Progenitor cell of endocrine pancreas (in vitro differentiated cells): ENCODE measurements around a stretch of chr10.

DNA sequence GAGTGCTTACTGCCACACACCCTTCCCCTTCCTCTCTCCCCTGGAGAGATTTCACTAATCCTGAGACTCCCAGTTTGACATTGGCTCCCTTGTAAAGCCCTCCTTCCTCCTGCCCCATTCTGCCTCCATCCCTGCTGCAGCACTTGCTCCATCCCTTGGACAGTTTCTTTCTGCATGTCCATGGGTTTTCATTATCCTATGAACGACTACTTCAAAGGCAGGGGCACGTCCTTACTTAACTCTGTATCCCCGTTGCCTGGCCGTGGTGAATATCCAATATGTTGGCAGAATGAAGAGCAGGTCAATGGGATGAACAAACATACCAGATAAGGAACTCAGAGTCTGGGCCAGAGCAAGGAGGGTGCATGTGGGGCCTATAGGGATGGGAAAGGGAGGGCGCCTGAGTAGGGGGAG, 255.0 kb upstream of the ZMIZ1 start:
- PRO-cap: no peak

GRCh38 chr10:78972364-78973105, 96.2 kb upstream of the ZMIZ1 start:
- PRO-cap: no peak

GRCh38 chr10:78977719-78978488, 90.9 kb upstream of the ZMIZ1 start:
- PRO-cap: no peak

GRCh38 chr10:79023026-79023812, 45.5 kb upstream of the ZMIZ1 start:
- PRO-cap: no peak

DNA sequence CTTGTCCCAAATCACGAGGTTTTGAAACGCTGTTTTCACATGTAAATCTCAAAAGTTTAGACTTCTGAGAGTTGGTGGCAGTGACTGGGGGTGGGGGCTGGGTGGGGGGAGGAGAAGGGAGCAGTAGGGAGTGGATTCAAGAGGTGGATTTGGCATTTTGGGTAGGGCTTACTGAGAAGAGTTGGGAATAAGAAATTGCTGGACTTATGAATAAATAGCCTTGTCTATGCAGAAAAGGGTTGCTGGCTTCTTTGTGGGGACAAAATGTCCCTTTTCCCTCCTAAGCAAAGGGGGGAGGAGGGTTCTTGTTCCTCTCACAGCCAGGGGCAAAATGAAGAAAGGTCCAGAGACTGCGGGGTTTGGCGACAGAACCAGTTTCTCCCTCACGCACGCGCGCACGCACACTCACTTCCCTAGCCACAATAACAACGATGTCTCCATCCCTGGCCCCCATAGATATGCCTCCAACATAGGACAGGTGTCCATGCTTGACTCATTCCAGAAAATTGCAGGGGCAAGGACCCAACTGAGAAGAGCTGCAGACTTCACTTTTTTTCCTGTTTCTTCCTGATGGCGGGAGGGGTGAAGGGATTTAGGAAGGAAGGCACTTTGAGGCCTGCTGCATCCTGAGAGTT, 3.2 kb downstream of the ZMIZ1 start:
- PRO-cap: no peak

- PRO-cap: no peak
Measured at GRCh38 chr10:79079593-79080049, 10.9 kb downstream of the ZMIZ1 start.

GRCh38 chr10:79097320-79097654, 28.5 kb downstream of the ZMIZ1 start:
- PRO-cap: no peak

DNA sequence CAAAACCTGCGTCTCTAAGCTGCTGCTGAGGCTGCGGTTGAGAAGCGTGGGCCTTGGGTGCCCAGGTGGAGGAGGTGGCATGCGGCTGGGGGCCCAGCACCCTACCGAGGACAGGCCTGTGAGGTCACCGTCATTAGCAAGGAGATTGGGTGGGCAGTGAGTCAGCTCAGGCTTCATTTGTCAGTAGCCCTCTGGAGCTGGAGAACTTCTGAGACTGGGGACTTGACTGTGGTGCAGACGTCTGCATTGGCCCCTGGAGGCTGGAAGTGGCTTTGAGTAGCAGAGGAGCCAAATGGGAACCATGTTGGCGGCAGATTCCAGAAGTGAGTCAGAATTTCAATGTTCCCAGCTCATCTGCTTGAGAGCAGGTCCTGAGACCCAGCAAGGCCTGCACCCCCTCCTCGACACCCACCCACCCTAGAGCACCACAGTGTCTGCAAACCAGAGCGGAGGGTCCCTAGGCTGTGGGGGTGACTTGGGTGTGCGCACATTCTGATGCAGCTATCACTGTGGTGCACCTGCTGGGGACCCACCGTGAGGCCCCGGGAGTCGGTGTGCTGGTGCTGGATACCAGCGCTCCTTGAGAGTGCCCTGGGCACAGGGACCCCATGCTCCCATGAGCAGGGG, 30.1 kb downstream of the ZMIZ1 start:
- PRO-cap: no peak

- PRO-cap: no peak
Measured at GRCh38 chr10:79159149-79159622, 90.4 kb downstream of the ZMIZ1 start.

GRCh38 chr10:79180490-79181338, 111.9 kb downstream of the ZMIZ1 start:
- PRO-cap: no peak

- PRO-cap: no peak
Measured at GRCh38 chr10:79237342-79238552, 109.5 kb upstream of the PPIF start.

DNA sequence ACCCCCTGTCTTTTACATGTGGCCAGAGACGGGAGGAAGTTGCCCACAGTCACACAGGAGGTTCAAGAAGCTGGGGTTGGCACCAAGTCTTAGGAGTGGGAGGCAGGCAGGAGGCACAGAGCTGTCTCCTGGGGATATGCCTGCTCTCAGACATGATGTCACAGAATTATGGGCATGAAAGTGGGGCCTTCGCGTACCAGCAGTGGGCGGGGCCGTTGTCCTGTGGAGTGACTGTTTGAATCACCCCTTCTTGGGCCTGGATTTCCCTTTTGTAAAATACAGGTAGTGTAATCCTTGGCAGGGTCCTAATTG, 81.2 kb upstream of the PPIF start:
- PRO-cap: no peak

DNA sequence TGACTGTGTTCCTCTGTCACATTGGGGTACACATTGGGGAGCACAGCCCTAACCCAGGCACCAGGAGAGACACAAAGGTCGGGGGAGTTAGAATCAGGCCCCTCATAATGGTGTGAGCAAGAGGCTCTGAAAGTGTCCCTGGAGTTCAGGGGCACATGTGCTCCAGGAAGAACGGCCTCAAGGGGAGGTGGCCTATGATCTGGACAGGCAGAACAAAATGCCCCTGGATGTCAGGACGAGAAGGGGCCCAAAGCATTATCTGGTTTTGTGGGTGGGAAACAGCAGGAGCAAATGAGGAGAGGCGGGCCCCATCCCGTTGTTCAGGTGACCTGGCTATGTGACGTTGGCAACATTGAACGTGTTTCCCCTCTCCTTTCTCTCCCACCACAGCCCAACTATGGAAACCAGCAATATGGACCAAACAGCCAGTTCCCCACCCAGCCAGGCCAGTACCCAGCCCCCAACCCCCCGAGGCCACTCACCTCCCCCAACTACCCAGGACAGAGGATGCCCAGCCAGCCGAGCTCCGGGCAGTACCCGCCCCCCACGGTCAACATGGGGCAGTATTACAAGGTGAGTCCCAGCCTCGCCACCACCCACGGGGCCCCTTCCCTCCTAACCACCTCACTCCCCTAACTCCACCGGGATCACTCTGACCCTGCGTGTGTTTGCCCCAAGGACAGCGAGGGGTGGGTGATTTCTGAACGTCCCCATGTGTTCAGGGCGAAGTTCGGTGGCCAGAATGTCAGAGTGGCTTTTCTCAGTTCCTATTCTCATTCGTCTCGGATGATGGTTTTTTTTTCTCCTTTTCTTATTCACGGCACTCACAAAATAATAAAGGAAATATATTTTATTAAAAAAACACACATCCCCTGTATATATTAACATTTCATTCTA, 50.9 kb upstream of the PPIF start:
- PRO-cap: no peak

GRCh38 chr10:79303429-79304393, 43.6 kb upstream of the PPIF start:
- PRO-cap: no peak

DNA sequence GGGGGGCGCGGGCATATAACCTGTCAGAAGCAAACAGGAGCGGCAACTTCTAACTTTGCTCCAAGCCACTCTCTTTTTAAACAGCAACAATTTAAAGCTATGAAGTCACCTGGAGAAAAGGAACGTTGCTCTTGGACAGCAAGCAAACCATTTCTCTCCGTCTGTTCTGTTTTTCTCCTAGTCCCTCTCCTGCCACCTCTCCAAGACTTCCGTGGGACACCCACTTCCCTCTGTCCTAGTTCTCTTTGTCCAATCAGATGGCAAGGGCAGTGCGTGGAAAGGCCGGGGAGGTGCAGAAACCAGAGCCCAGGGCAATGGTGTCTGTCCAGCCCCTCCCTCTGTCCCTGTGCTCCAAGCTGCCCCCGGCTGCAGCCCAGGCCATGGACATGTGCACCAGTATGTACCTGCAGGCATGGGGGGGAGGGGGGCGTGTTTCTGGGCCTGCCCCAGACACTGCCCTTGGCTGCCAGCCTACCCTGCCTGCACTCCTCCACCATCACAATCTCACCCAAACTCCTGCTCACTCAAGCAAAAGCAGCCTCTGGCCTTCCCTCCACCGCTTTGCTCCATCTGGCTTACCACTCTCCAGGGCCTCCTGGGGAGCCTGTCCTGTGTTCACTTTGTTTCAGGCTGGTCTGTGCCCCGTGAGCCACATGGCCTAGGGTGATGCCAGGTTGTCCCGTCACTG, 33.5 kb upstream of the PPIF start:
- PRO-cap: no peak

- PRO-cap: no peak
Measured at GRCh38 chr10:79320813-79321561, 26.3 kb upstream of the PPIF start.

DNA sequence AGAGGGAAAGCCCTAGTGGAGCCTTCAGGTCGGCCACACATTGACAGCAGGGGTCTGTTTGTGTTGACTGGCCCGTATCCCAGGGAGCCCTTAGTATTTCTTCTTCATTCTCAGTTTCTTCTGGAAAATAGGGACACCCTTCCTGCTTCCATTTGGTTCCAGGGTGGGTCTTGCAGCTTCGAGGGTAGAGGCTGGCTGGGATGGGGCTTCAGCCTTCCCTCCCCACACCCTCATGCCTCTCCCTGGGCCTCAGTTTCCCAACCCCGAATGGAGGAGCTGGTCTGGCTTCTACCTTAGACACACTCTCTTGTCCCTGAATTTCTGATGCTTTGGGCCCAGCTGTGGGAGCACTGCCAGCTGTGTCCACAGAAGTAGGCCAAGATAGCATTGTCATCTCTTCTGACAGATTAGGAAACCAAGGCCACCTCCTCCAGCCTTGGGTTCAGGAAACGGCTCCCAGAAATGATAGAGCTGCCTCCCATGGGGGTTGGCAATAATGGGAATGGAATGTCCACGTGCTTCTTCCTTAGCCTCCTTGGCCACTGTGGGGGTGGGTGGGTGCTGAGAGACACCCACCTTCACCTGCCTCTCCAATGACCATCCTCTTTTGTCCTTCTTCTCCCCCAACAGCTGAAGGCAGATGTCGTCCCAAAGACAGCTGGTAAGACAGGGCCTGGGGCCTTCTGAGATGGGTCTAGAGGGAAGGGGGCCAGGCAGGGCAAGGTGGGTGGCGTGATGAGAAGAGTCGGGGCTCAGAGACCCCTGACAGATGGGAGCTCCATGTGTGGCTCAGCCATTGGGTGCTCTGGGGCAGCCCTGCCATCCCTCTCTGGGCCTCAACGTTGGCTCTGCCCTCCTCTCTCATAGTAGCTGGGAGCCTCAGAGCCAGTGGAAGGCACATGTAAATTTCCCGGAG, 1.4 kb downstream of the PPIF start:
- PRO-cap: no peak

GRCh38 chr10:79356915-79357585, 9.8 kb downstream of the PPIF start:
- PRO-cap: no peak

- PRO-cap: no peak
Measured at GRCh38 chr10:79391487-79392685, 44.6 kb downstream of the PPIF start.

- PRO-cap: no peak
Measured at GRCh38 chr10:79784517-79785078, 41.9 kb upstream of the NUTM2E start.